Foreskin keratinocyte (primary cell): ENCODE measurements around a stretch of chr11.

DNA sequence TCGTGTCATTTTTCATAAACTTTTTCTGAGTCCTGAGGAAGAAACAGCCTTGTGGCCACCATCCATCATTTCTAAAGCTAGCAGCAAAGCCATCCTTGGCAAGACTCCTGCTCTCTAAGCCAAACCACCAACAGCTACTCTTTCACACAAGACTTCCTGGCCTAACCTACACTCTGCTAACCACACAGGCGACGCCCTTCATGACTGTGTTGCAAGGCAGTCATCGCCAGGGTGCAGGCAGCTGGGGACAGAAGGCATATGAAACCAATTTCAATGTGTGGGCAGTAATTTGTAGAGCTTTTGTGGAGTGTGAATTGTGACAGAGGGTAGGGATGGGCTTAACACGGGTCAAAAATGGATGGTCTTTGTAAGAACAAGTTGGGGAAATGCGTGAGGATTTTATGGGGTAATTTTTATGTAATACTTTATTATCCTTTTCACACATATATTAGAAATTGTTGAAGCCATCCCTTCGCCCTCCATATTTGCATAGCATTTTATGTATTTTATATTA lies 547.6 kb downstream of the ETS1 start:
- RAMPAGE, total RNA: no peak

DNA sequence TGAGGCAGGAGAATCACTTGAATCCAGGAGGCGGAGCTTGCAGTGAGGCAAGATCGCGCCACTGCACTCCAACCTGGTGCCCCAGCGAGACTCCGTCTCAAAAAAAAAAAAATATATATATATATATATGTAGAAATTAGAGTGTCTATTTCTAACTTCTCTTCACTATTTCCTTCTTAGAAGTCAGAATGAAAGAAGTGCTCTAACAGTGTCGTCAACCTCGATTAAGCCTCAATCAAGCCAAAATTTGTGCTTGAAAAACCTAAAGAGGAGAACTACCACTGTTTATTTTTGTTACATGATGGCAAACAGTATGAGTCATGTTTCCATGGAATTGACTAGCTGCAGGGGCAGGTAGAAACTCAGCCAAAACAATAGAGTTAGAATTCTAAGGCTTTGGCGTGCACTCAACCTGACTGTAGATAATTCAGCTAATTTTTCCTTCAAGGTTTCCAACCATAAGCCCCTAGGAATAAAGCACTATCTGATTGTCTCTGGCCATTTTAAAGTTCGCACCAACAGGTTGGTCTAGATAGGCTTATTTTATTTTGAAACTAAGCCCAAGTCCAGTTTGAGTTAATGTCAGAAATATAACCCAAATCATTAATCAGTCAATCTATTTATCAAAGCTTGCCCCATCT lies 415.9 kb downstream of the ETS1 start:
- RAMPAGE, total RNA: no peak

DNA sequence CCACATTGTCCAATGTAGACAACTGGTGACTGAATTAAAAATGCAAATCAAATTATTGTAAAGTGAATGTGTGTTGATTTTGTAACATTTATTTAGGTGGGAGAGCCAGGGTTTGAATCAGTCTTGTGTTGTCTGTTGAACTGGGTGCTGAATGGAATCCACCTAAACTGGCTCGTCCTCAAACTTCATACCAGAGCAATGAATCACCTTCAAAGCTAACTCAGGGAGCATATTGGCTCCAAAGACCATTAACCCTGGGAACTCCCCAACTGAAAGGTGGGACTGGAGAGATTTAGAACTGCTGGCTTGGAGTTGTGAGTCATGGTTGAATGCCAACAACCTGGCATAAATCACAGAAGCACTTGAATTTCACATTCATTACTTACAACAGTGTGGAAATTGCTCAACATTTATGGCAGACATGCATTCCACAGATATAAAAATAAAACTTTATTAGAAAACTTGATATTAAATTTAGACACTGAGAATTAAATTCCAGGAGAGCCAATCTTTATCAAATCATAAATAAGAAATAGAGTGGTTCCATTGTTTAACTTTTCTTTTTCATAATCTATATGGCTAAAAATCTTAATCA lies 376.8 kb downstream of the ETS1 start:
- RAMPAGE, total RNA: no peak

DNA sequence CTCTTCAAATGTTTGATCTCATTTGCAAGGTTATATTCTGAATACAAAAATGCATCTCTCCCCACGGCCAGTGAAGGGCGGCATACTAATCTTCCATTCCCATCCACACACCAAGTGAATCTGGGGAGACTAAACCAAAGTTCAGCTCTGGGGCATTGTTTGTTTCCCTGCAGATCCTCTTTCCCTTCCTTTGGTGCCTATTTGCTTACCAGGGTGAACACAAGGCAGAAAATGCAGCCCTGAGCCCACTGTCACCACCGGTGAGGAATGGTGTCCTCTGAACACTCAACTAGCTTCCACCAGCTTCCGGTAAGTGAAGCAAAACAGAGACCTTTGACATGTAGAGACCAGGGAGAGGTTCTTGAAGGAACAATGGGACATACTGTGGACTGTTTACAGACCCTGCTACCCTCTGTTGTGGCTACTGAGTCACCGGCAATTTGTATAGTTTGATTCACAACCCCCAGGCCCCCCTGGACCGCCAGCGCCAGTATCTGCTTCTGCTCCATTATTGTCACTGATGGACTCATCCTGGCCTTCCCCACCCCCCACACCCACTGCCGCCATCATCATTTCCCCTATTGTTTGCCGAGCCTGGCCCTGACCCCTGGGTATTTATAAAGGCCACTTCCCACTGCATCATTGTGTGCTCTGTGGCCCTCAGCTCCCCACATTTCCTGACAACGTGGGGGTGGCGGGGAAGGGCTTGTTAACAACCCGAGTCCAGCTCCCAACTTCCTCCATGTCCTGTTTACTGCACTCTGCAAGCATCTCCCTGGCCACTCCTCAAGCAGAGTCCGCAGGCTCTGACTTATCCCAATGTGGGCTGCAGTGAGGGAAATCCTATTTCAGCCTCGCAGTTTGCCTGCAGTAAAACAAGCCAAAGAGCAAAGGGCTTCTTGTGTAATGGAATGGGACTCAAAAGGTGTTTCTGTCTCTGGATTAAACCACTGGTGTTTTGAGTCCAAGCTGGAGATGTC lies 252.9 kb downstream of the ETS1 start:
- RAMPAGE, total RNA: no peak

GRCh38 chr11:128422414-128423147 lies 164.8 kb downstream of the ETS1 start:
- RAMPAGE, total RNA: no peak

DNA sequence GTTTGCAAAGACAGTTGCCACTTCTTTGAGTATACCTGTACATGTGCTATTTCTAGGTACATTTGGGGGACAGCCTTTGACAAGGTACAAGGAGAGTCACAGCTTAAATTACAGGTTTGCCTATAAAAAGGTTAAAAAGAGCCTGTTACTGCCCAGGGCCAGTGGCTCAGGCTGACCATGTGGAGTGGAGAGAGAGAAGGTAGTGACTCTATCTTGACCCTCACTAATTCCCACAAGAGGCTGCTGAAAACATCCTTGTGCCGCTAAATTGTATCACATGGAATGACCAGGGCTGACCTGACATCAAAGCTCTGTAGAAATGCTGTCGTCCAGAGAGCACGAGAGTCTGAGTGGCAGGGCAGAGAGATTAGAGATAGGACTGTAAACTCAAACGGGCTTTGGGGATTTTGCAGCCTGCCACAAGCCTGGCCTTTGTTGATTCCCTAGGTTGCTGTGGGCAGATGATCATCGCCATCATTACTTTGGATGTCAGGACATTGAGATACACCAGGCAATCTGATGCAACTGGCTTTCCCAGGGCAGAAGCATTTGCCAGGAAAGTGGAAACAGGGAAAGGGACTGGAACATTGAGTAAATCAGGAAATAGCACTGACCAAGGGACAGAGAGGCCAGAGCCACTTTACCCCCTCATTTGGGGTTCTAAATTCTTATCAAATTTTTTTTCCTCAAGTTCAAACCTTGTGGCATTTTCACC lies 131.7 kb downstream of the ETS1 start:
- RAMPAGE, total RNA: no peak

DNA sequence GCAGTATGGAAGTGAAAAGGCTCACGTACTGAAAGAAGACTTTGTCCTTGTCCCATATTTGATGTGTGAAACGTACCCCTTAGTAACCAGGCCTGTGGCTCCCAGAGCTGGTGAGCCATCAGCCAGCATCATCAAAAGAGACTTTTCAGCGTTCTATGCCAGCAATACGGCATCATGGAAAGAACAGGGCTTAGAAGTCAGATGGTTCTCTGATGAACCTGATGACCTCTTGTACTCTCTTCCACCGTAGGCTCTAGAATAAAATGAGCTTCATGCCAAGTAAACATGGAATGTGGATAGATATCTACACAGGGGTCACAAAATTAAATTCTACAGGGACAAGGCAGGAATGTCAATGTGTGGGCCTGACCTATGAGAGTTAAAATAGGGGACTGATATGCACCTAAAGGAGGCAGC lies 130.8 kb downstream of the ETS1 start:
- RAMPAGE, total RNA: no peak

GRCh38 chr11:128471056-128471758 lies 116.2 kb downstream of the ETS1 start:
- RAMPAGE, total RNA: no peak

DNA sequence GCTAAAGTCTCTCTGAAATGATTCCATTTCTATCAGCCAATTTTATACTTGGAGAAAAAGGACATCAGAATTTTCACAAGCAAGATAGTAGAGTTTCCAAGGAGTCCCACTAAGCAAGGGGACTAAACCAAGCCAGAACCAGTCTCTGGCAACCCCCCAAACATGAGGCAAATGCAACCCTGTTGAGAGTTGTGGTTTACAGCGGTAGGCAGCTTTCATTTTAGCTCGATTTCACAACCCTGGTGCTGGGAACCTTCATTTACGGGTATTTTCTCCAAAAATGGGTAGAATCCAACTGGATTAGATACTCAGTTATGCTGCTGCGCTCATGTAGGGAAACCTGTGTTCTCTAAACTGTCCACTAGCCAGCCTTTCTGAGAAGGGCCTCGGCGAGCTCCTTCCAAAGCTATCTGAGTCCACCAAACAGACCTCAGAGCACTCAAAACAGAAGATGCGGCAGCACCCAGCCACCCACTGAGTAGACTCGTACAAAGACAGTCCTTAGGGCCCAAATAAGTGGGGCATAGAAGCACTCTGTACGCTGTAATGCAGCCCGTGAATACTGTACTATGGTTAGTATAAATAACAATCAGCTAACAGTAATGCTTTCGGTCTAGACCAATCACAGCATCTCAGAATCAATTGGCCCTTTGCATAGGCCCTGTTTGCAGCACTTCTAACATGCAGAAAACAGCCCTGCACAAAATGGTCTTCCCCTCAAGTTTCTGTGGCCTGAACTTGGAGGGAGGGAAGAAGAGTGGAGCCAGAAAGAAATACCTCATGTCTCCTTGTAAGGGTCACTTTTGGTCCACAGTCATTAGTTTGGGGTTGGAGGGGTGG lies 104.7 kb downstream of the ETS1 start:
- RAMPAGE, total RNA: no peak

- RAMPAGE, total RNA: no peak
These were observed 88.6 kb downstream of the ETS1 start for GRCh38 chr11:128498564-128499408.

DNA sequence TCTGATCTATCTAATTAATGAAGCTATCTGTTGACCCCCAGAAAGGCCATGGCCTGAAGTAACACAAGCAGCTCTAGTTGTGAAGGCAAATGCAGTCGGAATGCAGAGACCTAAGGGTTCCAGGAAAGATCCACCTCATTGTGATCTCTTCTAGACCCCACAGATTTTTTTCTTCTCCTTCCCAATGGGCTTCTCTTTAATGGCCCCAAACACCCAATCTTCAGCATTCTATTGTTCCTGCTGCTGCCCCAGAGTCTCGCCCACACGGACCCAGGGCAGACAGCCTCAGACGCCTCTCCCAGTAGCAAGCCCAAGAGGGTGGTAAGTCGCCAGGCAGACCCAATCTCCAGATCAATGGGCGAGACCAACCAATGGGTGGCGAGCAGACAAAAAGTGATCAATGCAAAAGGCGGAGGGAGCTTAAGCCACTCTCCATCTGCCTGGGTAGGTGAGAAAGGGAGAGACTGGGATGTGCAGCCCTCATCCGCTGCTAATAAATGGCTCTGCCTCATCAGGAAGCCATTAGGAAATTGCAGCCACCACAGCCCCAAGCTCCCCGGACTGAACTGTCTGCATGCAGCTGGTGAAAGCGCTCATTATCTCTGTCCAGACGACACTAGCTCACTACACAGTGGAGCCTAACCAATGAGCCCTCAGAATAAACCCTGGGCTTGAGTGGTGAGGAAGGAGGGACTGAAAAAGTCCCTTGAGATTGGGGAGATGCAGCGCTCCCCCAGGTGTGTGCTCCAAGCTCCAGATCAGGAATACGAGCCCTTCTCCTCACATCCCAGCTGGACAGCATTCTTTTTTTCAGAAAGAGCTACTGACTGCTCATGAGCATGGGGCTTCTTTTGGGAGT lies 81.8 kb downstream of the ETS1 start:
- RAMPAGE, total RNA: no peak

DNA sequence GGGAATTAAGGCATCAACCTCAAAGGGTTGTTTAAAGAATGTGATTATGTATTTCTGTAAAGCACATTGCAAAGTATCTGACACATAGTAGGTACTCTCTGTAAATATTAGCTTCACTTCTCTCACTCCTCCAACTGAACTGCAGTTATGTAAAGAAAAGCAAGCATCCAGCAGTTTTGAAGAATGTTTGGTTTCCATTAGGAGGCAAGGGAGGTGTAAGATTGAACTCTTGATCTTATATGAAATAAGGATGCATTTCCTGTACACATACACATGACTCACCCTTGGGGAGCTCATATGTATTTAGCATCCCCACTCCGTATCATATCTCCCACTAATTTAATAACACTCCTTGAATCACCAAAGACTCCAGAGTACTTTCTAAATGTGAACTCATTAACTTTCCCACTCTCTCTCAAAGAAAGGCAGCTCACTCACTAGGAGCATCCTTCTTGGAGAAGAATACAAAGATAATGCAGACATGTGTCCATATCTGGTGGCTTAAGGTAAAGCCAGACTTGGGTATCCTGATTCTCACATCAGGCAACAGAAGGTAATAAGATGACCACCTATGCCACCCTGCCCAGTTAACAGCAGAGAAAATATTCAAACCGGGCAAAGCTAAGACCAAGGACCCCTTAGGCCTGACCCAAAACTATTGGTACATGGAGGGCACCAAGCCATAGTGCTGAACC lies 77.3 kb downstream of the ETS1 start:
- RAMPAGE, total RNA: no peak

DNA sequence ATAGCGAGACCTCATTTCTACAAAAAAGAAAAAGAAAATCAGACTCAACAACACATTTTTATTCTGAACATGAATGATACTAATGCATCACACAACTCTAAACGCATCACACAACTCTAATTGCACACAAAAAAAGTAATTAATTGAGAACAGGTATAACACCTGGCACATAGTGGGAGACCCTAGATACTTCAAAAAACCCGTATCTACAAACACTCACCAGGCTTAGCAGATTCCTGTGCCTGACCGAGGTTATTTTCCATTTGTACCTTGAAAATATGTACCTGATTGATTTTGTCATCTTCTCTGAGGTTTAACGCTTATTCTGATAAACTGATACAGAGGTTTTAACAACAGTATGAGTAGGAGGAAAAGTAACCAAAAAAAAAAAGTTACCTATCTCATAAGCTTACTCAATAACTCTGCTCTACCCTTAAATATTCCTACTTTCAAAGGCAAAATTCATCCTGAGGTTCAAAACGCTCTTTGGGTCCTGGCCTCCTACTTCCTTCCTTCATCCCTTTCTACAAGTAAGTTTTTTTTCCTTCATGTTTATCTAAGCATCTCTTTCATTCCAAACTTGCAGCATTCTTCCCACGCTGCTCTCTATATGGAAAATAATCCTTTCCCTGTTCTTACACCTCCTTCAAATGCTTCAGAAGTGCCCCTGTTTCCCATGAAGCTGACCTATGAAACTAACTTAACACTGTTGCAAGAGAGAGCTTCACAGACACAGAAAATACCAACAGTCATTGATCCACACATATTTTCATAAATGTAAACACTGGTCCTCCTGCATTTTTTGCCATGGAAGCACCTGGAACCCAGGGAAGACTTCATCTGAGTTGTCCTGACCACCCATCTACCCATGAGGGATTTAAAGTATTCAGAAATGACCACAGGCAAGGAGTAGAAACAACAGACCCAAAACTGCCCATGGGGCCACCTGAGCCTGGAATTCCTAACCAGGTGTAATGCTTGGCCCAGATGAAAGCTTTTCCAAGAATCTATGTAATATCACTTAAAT lies 73.2 kb downstream of the ETS1 start:
- RAMPAGE, total RNA: no peak

GRCh38 chr11:128520097-128520820 lies 67.1 kb downstream of the ETS1 start:
- RAMPAGE, total RNA: no peak

DNA sequence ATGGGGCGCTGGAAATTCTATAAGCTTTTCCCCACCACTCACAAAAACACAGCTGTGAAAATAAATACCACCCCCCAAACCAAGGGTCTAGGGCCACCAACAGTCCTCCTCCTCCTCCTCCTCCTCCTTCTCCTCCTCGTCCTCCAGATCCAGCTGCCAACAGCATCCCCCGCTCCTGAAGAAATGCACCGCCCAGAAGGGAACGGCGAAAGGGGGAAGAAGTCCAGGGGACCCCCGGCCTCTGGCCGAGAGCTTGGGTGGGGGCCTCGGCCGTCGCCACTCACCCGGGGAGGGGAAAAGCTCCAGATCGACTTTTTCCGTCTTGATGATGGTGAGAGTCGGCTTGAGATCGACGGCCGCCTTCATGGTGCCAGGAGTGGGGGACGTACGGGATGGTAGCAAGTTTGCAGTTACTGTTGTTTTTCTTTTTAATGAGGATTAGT lies 65.7 kb downstream of the ETS1 start:
- RAMPAGE, total RNA: no peak

- RAMPAGE, total RNA: start-site peak on the minus strand at chr11:128522265-128522312, 81 and 71 reads in 2 replicates
These were observed 65.0 kb downstream of the ETS1 start for GRCh38 chr11:128522072-128523057.

DNA sequence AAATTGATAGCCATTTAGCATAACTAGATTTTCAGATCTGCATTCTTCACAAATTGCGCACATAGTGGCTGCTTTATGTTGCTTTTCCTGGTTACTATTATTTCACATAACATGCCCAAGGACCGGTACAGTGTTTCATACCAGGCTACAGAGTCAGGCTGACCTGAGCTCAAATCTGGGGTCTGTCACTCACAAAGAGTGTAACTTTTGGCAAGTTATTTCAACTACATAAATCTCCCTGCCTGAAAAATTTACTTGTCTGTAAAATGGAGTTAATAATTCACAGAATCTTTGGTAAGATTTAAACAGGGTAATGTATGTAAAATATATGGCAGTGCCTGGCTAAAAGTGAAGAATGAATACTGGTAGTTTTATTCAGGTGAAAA lies 49.0 kb downstream of the ETS1 start:
- RAMPAGE, total RNA: no peak

DNA sequence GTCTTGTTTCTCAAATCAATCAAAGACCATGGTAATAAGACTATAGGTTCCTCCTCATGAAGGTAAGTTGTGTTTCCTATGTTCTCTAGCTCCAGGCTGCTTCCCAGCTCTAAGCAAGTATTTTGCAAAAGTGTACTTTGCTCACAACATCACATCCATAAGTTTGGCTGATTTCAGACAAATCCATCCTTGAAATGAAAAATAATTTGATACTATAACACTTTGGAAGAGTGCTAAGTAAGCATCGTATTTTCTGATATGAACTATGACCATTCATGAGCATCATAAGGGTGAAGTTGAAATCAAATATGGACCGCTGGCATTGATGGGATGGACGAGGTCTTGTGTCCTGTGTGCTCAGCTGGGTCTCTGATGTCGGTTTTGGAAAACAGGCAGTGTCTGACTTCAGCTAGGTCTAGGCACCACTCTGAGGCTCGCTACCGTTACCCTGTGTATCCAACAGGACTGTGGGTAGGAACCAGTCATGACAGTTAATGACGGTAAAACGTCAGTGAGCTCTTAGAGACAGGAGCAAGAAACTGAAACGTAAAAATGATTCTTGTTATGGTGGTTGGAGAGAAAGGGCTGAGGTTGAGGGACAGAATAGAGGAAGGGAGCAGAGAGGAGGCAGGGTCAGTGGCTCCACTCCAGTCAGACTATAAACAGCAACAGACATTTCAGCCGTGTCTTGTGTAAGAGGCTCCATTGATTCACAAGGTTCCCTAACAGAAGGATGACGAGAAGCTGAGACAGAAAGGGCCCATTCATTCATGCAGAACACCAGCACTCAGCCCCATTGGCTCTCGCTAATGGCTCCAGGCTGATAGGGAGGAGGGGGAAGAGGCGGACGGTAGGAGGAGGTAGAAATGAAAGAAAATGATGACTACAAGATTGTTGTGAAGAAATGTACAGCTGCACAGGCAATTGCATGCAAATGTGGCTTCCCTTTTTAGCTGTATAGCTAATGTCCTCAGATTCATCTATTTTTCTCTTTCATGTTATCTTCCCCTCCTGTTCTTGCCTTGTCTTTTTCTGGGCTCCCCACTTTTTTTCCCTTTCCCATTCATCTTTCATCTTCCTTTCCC lies 34.6 kb downstream of the ETS1 start:
- RAMPAGE, total RNA: no peak

- RAMPAGE, total RNA: no peak
These were observed 11.3 kb downstream of the ETS1 start for GRCh38 chr11:128575990-128576614.

GRCh38 chr11:128624218-128625386 lies 37.2 kb upstream of the ETS1 start:
- RAMPAGE, total RNA: no peak